Diencephalon (tissue), 2 donors: Measurements from ENCODE around the gene RC3H2.

DNA sequence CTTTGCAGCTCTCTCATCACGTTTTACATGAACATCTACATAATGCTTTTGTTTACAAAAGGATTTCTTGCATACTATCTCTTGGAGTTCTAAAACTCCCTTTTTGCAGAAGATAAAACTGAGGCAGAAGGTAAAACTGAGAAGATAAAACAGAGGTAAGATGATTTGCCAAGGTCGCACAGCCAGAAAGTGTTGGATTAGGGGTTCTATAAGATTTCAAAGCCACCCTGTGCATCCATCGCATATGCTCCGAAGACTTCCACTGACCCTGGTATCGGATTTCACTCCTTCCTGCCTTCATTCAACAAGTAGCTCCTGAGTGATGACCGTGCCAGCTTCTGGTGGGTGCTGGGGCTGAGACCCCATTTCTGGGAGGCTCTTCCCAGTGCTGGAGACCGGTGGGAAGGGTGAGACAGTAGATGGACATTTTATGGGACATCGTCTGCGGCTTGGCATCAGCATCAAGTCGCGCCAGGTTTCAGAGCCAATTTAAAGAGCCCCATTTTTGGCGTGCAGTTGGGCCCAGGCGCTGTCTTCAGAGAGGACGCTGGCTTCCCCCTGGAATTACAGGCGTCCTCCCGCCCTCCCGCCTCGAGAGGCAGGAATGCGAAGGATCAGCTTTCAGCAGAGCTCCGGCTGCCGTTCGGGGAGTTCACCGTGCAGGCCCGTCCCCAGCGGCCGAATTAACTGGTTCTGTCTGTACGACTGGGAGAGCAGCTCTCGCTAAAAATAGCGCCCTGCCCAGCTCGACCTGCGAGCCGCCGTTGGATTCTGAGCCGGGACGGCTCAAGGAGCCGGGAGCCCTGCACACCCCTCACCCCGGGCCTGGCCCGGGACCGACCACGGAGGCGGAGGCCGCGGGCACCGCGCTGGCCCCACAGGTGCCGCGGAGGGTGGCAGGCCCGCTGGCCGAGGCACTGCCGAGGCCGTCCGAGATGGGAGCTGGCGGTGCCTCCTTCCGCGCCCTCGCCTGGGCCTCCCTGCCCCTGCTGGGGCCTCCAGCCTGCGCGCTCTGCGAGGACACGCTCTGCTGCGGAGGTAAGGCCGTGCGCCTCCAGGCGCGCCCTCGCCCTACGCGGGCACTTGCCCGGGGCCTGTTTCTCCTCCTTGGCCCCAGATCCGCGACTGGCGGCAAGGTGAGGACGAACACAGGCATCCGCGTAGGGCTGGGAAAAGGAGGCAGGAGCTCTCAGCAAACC is 53.4 kb upstream of the DAB2IP start:
- RAMPAGE, long total RNA = no peak

- RAMPAGE, long total RNA = no peak
Observed at GRCh38 chr9:121652133-121653182, 1.0 kb downstream of the DAB2IP start.

DNA sequence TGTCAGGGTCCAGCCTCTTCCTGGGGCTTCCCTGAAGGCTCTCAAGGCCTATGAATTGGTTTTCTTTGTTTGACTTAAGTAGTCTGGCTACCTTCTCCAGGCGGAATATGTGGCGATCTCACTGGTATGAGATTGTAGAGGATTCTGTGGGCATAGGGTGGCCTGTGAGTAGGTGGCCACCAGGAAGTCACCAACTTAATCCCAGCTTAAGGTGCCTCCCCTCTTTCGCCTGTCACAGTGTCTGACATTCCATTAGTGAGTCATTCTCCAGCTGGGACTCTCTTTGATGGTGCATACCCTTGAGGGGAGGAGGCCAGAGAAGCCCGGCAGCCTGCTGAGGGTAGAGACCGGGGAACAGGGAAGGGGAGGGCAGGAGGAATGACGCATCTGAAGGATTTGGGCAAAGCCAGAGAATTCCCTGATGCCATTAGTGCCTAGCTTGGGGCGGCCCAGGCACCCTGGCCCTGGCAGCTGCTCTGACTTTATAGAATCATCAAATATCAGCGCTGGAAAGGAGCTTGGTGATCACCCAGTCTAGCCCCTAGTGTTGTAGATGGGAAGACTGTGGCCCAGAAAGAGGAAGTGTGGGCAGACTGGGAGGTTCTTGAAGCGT is 41.2 kb downstream of the DAB2IP start:
- RAMPAGE, long total RNA = no peak

DNA sequence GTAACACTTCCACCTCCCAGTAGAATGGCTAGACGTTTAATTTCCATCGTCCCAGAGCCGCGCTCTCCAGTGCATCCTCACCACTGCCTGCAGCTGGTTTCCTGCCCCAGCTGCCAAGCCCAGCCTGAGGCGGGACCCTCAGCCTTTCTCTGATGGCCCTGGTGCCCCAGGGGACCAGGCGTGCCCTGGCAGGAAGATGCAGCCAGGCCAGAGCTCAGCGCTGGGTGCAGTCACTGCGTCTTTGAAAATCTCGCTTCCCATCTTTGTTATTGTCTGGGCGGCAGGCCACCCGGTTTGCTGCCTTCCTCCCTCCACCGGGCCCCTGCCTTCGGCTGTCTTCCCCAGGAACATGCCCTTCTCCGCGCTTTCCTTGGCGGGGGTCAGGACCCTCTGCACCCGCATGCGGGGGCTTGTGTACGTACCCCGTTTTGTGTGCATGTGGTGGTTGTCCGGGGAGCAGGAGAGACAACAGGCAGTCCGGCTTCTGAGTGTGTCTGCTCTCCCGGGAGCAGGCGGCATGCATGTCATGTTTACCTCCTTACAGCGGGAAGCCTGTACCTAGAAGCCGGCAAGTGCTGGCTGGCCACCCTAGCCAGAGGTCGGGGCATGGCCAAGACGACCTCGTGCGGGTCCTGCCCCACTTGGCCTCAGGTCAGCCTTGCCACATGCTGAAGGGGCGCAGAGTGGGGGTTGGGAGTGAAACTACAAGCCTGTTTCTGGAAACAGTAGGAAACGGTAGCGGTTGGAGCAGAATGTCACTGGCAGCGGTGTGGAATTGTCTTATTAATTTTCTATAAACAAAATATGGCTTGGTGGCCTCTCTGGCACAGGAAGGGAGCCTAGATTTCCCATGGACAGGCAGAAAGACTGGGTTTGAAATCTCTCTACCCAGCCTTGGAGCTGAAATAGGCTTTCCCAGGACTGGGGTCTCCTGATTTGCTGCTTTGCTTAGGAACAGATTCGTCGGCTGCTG is 49.6 kb downstream of the DAB2IP start:
- RAMPAGE, long total RNA = no peak

DNA sequence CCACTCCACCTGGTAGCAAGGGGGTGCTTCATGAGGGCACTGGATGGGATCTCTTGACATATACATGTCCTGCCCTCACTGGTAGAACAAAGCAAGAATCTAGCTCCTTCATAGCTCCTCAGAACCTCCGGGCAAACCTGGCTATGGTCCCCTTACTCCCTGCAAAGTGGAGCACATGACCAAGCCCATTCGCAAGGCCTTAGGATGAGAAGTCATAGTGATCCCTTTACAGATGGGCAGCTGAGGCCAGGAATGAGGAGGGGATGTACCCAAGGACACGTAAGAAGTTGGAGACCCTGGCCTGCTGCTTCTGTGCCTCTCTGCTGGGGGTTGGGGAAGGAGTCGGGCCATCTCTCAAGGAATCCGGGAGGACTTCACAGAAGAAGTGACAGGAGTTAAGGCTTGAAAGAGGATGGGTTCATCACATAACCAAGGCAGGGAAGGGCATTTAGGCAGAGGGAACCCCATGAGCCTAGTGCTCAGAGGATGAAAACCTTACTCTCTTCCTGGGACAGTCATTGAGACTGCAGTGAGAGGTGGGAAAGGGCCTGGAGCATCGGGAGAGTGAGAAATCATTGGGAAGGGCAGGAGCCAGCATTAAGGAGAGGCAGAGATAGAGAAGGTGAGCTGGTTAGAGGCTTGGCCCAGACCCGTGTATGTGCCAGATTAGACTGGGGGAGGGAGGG is 67.7 kb downstream of the DAB2IP start:
- RAMPAGE, long total RNA = no peak

- RAMPAGE, long total RNA = no peak
Observed at GRCh38 chr9:121737320-121738147, 86.1 kb downstream of the DAB2IP start.

DNA sequence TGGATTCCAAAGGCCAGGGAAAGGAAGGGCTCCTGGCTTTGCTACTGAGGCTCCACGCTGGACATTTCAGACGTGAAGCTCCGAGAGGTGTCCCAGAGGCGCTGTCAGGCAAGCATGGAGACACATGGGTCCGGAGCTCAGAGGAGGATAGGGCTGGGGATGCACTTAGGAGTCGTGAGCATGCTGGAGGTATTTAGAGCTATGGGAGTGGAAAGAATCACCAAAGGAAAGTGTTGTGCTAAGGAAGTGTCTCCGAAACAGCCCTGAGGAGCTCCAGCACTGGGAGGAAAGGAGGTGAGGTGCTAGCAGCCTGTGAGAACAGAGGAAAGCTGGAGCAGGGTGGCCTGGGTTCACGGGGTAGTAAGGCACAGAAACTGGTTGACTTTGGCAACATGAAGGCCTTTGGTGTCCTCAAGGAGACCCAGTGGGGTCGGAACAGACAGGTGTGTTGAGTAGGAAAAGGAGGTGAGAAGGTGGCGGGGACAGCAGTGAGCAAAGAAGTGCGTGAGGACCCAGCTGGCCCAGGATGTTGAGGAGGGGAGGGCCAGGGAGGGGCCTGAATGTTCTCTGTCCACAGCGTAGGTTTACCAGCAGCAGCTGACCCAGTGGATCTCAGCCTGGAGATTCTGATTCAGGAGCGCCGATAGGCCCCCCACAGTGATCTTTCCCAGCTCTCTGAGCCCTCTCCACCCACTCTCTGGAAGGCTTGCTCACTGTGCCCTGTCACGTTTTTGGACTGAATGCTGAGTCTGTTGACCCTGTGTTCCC is 88.4 kb downstream of the DAB2IP start:
- RAMPAGE, long total RNA = no peak

DNA sequence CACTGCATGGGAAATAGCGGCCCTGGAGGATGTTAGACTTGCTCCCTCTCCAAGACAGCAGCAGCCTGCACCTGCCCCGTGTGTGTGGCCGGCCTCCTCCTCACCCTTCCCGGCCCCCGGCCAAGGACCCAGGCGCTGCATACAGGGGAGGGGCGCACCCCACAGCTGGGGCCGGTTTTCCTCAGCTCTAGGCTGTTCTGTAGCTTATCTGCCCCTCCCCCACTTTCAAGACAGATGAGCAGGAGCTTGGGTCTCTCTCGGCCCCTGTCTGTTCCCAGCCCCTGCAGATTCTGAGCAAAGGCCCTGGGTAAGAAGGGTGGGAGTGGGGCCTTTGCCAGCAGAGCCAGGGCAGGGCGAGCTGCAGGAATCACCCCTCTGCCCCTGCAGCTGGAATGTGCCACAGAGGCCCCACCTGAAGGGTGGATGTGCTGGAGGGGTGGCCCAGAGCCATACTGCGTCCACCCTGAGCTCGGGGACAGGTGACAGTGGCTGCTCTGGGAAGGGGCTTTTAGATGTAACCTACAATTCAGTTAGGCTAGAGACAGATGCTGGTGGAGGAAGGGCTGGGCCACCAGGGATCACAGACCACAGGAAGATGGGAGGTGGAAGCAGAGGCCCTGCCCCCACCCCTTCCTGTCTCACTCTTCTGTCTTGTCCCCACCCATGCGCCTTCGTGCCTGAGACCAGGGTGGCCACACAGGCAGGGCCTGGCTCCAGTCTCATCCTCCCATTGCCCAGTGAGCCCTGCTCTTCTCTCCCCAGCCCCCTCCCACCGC is 132.4 kb downstream of the DAB2IP start:
- RAMPAGE, long total RNA = no peak

DNA sequence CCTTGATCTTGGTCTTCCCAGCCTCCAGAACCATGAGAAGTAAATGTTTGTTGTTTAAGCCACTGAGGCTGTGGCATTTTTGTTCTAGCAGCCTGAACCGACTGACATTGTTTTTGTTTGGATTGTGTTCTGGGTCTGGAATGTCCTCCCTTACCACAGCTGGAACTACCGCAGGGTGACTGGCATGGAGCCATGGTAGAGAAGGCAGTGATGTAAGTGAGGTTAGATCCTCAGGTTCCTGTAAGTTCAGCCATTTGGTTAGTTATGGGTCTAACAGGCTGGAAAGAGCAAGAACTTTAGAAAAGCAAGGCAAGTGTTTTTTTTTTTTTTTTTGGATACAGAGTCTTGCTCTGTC is 209.3 kb downstream of the DAB2IP start:
- RAMPAGE, long total RNA = no peak

DNA sequence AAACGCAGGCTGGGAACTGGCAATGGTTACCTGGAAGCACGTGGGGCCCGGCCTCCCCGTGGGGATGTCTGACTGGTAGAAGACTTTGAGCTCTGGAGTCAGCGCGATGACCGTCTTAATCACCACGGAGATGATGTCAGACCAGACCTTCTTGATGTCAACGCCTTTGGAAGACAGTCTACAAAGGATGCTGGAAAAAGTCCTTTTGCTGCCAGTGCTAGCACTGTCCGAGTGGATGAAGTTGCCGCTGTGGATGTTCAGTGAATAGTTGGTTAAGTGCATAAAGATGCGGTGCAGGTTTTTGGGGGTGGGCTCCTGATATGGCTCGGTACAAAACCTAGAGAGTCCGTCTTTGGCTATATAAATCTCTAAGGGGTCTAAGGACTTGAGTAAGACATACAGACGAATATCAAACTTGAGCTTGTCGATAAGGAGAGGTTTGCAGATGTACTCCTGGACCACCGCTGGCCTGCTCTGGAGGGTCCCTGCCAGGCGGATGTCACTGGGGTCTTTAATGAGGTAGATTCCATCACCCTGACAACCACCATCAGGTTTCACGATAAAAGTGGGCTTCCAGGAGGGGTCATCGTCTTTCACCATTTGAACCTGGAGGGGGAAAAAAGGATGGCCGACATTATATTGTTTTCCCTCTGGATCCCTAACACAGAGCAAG is 103.8 kb downstream of the TTLL11 start:
- RAMPAGE, long total RNA = no peak

DNA sequence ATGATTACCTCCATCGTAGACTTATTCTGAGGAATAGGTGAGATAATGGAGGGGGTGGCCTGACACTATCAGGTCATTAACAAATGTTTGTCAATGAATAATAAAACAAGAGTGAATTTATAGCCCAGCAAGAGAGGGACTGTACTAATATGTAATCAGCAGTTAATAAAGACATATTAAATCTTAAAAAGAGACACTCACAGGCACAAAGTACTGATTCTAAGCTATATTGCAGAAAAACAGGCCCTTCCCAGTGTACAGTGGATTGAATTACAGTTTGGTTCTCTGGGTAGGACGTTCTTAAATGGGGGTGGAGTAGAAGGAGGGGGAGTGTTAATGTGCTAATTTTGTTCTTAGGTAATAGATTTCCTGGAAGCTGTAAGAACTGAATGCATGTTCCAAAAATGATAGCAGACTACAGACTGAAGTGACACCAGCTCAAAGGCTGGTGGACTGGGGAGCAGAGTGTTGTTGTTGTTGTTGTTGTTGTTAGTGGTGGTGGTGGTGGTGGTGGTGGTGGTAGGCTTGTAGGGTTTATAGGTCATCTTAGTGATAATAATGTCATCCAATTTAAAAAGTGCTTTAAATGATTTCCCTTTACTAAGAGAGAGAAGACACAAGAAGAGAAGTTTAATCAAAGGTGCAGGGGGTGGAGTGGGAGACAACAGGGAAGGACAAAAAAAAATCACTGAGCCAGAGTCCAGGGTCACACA is 27.2 kb downstream of the TTLL11 start:
- RAMPAGE, long total RNA = no peak

DNA sequence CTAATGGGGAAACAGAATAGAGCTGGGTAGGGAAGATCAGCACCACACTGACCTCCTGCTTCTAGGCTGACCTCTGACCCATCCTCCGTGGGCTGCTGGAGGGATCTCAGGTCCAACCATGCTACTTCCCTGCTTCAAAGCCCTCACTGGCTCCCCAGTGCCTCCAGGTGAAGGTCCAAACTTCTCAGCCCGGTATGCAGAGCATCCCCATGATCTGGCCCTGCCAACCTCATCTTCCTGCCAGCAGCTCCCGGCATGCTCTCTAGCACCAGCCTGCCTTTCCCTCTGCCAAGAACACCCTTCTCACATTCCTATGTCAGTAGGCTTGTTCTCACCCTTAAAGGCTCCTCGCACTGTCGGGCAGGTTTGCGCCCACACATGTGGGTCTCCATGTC is 28.4 kb downstream of the NDUFA8 start:
- RAMPAGE, long total RNA = no peak

- RAMPAGE, long total RNA = no peak
Observed at GRCh38 chr9:122374972-122375917, 4.4 kb downstream of the PTGS1 start.

DNA sequence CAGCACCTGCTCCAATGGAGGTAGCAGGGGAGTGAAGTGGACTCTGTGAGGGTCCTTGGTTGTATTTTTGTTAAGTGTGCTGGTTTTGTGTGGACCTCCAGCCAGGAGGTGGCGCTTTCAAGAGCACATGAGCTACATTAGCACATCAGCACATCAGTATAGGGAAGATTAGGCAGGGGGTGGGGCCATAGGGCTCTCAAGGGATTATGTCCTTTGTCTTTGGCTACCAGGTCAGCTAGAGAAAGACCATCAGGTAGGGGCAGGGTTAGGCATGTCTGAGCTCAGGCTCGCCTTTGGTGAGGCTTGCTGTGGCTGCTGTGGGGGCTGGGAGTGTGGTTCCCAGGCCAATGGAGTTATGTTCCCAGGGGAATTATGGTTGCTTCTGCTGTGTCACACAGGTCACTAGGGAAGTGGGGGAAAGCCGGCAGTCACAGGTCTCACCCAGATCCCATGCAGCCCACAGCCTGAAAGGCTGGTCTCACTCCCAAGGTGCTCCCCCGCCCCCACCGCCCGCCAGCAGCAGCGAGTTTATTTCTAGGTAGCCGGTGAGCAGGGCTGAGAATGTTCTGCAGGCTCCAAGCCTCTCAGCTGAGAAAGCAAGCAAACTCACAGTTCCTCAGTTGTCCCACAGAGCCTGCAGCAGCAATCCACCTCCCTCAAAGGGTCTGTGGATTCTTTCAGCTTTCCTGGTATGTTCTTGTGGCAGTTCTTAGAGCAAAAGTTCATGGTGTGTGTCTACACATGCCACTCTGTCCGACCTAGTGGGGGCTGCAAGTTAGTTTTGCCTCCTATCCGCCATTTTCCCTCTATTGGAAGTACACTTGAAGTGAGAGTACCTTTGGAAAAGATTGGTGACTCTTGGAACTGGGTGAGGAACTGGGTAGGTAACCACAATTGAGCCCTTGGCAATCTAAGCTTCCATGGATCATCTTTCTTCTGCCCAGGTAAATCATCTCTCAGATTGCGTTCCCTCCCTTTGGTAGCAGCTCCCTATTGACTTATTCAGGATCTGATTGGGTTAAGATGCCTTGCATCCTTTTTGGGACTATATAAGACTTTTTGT is 13.6 kb downstream of the OR1J1 start:
- RAMPAGE, long total RNA = no peak

- RAMPAGE, long total RNA = no peak
Observed at GRCh38 chr9:122826502-122826926, 1.9 kb downstream of the PDCL start.

DNA sequence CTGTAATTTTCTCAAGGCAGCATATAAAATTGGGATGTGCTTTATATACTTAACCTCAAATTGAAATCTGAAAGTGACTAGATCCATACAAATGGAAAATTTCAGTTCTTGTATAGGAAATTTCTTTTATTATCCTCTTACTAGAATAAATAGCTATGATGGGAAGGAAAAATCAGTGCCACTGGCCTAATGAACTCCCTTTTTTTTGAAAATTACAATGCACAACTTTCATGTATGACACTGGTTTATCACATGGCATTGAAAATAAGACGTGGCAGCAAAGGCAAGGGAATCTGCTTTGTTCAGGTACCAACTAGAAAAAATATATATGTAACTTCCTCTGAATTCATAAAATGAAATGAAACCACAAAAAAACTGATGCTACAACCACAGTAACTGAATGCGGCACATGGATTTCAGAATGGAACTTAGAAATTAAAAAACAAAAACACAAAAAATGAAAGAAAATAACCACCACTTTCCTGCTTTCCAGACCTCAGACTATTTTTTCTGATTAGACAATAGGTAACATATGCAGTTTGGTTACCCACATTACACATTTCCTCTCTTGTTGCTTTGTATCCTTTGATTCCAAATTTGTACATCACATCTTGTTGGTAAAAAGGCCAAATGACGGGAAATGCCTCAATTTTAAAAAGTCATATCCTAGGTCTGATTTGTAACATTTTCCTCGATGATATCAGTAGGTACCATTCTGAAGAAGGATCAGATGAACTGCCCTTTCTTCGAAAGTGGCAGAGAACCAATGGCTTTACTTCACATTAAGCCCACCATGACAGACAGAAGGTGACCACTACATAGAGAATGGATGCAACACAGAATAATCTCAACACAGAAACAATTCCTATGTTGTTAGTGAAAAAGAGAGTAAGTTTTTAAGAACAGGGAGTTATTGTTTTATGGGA is 18.0 kb upstream of the PDCL start:
- RAMPAGE, long total RNA = no peak

DNA sequence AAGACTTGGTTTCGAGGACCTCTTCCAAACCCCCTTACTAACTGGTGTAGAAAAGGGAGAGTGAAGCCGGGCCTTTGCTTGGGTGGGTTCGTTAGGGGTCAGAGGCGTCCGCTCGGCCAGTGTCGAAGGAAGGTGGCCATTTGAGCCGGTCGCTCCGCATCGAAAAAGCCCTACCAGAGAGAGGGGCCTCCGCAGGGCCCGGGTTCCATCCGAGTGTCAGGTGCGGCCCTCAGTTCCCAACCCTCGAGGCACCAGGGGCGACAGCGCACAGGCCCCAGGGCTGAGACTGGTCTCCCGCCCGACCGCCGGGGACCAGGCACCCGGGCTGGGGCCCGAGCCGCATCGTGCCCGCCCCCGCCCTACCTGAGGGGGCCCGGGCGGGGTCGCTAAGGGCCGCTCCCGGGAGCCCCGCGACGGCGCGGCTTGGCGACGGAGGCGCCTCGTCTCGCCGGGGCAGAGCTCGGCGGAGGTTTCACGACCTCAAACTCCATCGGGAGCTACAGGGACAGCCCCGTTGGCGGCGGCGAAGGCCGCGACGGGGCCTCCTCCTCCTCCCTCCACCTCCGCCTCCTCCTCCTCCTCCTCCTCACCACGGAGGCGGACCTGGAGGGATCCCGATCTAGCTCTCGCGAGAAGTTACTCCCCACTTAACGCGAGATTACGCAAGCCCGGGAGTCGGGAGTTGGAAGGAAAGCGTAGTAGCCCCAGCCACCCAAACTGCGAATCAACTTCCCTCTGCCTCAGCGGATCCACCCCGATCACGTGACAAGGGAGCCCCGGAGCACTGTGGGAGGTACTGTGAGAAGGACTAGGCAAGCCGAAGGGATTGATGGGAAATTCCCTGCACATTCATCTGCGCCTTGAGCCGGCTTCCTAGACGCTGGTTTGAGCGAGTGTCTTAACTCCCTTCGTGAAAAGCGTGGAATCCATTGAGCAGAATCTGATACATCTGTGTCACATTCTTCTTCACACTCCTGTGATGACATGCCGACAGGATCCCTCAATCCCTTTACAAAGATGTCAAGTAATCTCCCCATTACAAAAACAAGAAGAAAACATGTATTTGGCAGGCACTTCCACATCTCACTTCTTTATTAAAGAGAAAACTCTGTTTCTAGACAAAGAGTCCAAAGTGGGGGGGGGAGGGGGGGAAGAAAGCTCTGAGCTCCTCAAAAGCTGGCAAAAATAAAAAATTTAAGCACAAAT is at the start of gene RC3H2:
Gene RC3H2 (minus strand): TSS at position 613 of the 1,206 bp plus-strand sequence.
- RAMPAGE, long total RNA = no peak

DNA sequence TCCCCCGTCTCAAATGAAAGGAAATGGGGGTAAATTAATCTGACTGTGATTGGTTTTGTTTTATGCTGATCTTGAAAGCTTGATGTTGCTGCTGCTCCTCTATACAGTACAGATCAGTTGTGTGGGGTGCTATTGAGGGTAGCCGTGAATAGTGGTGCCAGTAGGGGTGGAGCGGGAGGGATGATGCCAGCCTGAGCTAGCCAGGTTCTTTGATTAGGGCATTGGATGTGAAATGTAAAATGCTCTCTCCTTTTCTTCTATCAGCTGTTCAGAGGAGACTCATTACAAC is 384 bp downstream of the GPR21 start:
- RAMPAGE, long total RNA = no peak

- RAMPAGE, long total RNA = no peak
Observed at GRCh38 chr9:123073304-123073962, 40.0 kb downstream of the GPR21 start.

- RAMPAGE, long total RNA = no peak
Observed at GRCh38 chr9:123106497-123107532, 73.3 kb downstream of the GPR21 start.